ReNcell CX (cell line): ENCODE measurements around the gene SHCBP1L.

GRCh38 chr1:182872175-182873022, 33.3 kb downstream of the DHX9 start:
- PRO-cap: no peak

DNA sequence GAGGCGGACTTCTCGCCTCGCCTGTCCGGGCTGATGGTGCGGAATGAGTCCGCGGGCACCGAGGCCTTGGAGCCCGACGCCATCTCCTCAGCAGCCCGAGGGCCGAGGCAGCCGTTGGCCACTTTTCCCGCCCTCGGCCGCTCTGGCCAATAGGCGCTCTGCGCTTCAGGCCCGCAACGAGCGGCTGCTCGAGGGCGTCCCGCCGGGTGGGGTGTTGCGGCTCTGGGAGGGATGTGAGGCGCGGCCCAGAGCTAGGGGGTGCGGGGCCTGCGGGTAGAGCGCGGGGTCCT, at the start of gene SHCBP1L:
Gene SHCBP1L (minus strand): TSS at position 116 of the 290 bp plus-strand sequence.
- PRO-cap: no peak

DNA sequence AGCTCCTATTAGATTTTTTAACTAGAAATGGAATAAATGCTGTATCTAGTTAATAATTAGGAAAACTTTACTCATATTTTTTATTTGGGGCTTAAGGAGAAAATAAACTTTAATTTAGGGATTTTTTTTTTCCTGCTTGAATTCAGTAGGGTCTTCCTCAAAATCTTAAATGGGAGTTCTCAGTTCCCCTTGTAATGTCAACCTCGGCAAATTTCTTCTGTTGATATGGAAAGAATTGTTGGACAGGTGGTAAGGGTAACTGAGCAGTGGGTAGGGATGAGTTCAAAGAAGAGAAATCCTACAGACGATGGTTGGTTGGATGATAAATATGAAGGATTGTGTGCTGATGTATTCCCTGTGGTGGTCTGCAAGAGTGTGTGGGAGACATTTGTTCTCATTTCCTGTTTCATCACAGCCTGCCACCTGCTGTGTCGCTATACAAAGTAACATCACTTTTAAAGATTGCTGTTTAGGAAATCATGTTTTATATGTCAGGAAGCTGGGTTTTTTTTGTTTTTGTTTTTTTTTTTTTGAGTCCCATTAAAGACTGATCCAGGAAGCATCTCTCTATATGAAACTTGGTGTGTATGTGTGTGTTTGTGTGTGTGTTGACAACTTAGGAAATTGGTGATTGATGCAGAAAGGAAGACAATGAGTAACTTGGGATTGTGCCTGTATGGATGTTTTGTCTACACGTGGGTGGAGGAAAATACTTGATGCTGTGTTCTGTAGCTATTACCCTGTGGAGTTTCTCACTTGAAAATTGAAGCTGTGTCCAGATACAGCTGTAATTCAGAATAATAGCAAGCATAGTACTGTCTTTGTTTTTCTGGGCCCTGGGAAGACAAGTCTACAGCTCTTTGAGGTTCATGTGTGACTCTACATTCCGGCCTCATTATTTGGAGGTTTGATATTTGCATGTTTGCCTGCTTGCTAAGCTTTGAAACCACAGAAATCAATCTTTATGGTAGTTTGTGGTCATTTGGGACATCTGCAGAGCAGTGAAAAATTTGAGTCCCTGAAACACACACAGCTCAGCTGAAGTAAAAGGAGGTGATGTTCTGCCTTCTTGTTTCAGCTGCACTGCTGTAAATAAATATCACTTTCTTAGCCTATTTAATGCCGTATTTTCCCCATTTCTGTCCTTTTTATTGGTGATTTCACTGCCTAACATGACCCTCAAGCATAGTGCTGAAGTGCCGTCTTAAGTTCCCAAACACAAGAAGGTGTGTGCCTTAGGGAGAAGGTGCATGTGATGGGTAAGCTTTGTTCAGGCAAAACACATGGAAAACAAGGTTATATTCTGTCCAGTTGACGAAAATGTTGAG, 47.8 kb downstream of the LAMC1 start:
- PRO-cap: no peak

- PRO-cap: no peak
These were observed 57.5 kb upstream of the LAMC2 start for GRCh38 chr1:183128541-183128936.

- PRO-cap: no peak
These were observed 66.0 kb downstream of the LAMC2 start for GRCh38 chr1:183251936-183252626.

DNA sequence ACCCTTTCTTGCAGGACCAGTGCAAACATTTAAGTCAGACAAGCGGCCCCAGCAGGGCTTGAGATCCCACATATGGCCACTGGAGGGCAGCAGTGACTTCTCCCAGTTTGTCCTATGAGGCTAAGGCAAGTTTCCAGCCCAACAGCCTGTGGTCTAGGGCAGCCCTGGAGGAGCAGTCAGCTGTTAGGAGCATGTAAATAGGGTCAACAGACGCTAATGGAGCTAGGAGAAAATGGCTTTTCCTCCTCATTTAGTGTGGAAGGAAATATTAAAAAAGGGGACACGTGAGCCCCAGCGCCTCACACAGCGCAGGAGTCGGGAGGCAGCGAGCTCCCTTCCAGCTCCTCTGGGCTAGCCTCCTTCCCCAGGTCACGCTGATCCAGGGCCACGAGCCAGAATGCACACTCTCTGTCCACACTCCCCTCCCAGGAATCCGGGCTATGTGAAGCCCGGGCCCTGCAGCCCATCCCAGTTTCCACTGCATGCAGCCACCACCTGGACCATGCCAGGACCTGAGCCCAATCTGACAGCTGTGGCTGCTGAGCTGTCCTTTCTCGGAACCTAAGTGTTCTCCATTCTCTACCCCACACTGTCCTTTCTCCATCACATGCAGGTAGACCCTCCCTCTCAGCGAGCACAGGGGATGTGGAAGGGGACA, 95.6 kb downstream of the LAMC2 start:
- PRO-cap: no peak

- PRO-cap: no peak
These were observed 90.6 kb downstream of the NMNAT2 start for GRCh38 chr1:183327547-183328069.

GRCh38 chr1:183568197-183568805, 22.0 kb downstream of the NCF2 start:
- PRO-cap: no peak

DNA sequence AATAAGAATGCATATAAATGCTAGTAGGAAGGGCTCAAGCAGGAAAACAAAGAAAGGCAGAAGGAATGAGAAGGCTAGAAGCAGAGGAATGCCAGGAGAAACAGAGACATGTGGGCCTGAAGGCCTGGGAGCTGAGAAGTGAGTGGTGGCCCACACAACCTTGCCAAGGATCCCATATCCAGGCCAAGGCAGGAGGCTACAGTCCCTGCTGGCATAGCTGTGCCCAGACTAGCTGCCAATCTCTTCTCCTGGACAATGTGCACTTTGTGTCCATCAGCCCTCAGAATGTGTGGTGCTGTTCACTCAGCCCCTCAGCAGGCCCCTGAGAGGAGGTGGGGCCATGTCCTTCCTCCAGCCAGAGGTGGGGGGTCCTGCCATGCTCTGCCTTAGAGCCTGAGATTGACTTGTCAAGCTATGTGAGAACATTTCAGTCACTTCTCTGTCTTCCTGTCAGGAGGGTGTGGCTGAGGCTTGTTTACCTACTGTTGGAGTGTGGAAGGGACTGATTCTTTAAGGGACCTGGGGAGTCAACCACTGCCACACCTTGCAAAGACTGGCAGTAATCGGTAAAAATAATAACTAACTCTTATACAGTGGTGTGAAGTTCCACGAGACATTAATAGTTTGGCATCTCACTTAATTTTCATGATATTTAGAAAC, 1.4 kb downstream of the NCF2 start:
- PRO-cap: no peak

- PRO-cap: no peak
These were observed 18.9 kb upstream of the NCF2 start for GRCh38 chr1:183609154-183609660.

GRCh38 chr1:183915886-183916554, 111.1 kb downstream of the RGL1 start:
- PRO-cap: no peak

- PRO-cap: no peak
These were observed 94.6 kb downstream of the COLGALT2 start for GRCh38 chr1:183942818-183943375.

DNA sequence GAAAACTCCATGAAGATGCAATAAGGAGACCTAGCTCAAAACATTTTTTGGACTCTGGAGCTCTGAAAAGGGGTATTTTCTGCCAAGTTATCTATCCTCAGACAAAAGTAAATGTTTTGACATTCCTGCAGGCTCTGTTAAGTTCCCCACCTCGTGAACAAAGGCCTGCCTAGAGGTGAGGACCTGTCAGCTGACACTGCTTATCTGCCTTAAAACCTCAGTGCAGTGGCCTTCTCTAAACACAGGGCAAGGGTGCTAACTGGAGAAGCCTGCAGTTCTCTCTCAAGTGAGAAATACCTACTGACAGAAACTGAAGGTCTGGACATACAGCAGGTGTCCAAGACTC, 41.1 kb downstream of the COLGALT2 start:
- PRO-cap: no peak

- PRO-cap: no peak
These were observed 2.6 kb downstream of the COLGALT2 start for GRCh38 chr1:184035035-184035238.

GRCh38 chr1:184425621-184426275, 38.9 kb downstream of the C1orf21 start:
- PRO-cap: no peak

GRCh38 chr1:184556595-184557288, 169.9 kb downstream of the C1orf21 start:
- PRO-cap: no peak

DNA sequence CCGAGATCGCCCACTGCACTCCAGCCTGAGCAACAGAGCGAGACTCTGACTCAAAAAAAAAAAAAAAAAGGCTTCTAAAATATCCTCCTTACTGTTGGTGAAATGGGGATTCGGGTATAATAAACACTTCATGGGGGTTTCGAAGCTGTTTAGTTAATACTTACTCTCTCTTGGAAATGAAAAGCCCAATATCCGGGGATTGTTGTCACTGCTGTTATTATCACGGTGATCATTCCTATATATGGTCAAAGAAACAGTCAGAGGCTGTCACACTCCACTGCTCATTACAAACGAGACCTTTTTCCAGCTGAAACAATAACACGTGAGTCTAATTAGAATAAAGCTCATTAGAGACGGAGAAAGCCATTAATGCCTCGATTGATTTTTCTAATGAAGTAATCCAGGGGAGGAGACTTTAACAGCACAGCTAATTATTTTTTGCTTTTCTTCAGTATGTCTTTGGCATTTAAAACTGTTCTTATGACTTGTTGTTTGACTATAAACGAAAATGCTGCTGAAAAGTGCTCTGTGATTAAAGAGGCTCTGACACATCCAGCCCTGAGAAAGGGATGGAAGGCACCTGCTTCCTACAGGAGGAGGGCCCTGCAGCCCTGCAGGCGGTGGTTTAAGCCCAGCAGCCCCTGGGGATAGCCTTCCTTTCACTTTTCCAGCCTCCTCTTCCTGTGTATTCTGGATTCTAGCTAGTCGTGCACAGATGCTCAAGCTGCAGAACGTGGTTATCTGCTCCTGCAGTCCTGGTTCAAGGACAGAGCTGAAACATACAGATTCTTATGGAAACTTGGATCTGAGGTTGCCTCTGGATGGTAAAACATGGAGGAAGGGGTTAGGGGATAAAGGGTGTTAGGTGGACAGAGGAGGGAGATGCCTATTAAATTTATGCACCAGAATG, 143.6 kb downstream of the EDEM3 start:
- PRO-cap: no peak

DNA sequence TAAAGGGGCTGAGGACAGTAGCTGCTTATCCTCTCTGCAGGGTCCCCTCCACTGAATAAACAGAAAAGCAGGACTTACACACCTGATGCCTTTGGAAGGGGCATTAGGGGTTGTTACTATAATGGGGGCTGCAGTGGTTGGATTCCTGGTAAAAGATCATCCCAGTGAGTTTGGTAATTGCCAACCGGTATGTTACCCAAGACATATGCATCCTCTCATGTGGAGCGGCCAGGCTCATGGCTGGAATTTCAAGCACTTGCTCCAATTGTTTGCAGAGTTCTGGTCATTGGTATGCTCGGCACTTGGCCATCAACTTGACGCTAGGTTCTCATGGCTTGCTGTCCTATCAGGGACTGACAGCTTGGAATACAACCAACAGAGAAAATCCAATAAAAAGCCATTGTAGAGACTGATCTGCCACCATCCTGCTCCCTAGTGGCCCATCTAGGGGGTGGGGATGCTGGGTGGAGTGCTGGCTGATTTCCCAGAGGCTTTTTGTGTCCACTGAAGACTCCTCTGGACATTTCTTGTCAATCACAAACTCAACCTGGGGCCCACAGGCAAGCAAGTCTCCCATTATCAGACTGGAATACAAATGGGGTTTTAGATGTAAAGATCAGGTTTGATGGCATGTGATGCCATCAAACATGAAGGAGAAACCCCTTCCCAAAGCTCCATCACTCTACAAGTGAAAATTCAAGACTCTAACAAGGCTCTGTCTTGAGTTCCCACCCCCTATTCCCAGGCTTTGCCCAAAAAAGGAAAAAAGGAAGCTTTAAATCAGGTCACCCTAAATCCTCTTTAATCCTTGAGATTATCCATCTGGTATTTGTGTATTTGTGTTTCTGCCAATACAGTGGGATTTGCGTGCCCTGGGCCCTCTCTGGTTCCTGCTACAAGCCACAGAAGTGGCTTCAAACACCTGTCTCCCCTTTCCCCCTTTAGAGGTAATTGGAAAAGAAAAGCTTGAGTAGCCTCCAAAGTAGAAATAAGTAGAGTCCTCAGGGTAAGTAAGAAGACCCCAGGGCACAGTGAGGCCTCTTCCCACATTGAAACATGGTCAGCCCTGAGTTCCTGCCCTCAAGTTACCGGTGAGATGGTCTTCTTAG, 120.6 kb downstream of the EDEM3 start:
- PRO-cap: no peak

GRCh38 chr1:184663898-184665160, 90.3 kb downstream of the EDEM3 start:
- PRO-cap: no peak

DNA sequence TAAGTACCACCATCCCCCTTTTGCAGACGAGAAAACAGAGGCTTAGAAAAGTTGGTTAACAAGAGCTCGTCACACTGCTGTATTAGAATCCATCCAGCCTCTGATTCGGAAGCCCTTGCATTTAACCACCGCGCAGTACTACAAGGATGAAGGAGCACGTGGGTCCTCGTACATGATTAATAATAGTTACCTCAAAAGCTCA, 778 bp upstream of the EDEM3 start:
- PRO-cap: no peak